Airway epithelial cell (primary cell): ENCODE measurements around a stretch of chr2.

- RAMPAGE, long total RNA = no peak
Measured at GRCh38 chr2:236748142-236748953, 178.7 kb downstream of the ACKR3 start.

DNA sequence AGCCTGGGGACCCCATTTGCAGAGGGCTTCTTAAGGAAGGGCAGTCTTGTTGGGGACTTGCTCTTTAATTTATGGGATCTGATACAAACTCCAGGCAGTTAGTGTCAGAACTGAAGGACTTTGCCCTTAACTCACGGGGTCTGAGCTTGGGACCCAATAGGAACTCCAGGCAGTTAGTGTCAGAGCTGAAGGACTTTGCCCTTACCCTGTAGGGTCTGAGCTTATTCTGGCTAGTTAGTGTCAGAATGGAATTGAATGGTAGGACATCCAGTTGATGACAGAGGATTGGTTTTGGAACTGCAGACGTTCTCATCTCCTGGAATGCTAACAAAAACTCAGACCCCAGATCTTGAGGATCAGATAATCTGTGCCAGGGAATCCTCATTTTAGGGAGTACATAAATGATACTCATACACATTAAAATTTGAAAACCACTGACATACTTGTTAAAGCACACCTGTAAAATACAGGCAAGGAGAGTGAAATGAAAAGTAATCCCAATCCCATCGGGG is 256.8 kb upstream of the COPS8 start:
- RAMPAGE, long total RNA = no peak

GRCh38 chr2:236967904-236968567 is 117.7 kb upstream of the COPS8 start:
- RAMPAGE, long total RNA = no peak

DNA sequence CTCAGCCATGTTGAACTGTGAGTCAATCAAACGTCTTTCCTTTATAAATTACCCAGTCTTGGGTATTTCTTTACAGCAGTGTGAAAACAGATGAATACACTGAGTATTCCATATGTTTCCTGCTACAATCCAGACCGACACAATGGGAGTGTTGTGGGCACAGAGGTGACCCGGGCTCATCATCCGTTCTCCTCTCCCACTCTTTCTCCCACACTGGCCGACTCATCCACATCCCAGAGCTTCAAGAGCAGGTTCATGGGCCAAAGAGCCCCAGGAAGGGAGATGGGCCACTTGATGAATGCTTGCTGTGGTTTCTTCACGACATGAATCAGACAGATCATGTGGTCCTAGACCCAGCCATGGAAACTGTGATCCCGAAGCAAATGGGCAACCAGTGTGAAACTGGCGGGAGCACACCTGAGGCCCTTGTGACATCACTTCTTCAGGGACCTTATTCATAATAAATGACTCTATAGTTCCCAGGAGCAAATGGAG is 4.1 kb upstream of the COPS8 start:
- RAMPAGE, long total RNA = no peak

- RAMPAGE, long total RNA = no peak
Measured at GRCh38 chr2:237100746-237101489, 15.2 kb downstream of the COPS8 start.

GRCh38 chr2:237222059-237222599 is 136.4 kb downstream of the COPS8 start:
- RAMPAGE, long total RNA = no peak

- RAMPAGE, long total RNA = no peak
Measured at GRCh38 chr2:237280070-237280671, 133.8 kb downstream of the COL6A3 start.

- RAMPAGE, long total RNA = no peak
Measured at GRCh38 chr2:237324217-237324891, 89.6 kb downstream of the COL6A3 start.

DNA sequence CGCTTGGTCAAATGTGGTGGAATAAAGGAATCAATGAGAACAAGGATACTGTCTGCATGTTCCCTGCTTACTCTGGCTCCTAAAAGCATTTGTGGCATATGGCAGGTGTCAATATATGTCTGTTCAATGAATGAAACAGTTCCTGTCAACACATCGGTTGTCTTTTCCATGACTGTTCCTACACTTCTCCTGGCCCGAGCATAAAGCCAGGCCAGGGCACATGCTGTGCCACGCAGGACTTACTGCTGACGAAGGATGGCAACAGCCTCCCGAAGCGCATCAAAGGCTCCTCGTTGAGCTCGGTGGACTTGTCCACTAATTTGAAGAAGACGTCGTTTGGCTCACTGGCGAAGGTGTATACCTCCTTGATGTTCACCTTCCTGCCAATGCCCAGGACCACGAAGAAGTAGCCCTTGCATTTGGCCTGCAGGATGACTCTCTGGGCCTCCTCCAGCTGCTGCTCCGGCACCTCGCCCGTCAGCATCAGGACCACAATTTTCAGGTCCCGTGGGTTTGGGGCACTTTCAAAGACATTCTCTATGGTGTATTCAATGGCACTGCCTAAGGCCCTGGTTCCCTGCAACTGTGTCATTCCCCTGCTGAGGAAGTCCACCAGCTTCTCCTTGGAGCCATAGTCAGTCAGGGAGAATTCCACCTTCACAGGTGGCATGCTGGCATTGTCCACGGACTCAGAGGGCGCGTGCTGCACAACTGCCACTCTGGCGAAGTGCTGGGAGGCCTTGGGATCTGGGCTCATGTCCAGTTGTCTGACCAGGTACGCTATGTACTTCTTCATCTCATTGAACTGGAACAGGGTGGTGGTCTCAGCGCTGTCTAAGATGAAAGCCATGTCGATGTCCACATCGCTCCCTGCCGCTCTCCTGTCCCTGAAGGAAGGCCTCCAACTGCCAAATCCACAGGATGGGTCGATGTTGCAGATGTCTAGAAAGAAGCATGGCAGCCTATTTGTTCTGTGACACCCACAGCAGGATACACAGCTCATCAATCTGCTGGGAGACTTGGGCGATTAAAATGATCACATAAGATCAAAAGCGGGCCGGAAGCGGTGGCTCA is 73.4 kb downstream of the COL6A3 start:
- RAMPAGE, long total RNA = no peak

DNA sequence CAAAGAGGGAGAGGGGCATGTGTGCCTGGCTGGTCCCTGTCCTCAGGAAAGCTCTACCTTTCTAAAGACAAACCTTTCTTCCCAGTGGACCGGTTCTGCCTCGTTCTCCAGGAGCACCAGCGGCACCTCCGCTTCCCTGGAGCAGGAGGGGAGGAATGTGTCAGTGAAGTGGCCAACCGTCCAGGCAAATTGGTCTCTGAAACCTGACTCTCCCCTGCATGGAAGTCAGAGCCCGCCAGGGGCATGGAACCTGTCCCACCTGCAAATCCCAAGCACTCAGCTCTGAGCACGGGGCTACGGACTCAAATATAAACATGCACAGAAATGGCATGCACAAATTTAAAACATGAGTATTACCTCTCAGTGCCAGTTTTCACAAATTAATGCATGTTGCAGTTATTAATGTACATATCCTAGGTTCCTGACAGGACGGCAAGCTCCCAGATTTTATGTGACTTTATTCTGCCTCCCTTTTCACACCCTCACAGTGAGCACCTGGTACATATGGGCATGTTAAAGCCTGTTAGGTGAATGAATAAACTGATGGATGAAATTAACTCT is 62.8 kb downstream of the COL6A3 start:
- RAMPAGE, long total RNA = no peak

GRCh38 chr2:237359907-237360359 is 54.0 kb downstream of the COL6A3 start:
- RAMPAGE, long total RNA = no peak

DNA sequence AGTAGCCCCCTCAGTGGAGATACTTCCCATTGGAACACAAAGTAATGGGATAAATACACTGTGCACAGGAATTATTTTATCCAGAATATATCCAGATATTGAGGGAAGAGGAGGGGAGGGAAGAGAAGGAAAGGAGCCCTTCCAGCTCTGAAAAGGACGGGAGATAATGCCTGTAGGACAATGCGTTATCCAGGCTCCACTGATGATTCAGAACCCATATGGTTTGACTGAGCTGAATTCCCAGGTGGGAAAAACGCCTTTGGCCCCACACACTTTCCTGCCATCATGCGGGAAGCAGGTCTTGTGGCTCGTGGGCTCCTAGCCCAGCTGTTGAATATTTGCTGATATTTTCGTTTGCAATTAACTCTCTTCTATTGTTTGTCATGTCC is 9.0 kb downstream of the COL6A3 start:
- RAMPAGE, long total RNA = no peak

DNA sequence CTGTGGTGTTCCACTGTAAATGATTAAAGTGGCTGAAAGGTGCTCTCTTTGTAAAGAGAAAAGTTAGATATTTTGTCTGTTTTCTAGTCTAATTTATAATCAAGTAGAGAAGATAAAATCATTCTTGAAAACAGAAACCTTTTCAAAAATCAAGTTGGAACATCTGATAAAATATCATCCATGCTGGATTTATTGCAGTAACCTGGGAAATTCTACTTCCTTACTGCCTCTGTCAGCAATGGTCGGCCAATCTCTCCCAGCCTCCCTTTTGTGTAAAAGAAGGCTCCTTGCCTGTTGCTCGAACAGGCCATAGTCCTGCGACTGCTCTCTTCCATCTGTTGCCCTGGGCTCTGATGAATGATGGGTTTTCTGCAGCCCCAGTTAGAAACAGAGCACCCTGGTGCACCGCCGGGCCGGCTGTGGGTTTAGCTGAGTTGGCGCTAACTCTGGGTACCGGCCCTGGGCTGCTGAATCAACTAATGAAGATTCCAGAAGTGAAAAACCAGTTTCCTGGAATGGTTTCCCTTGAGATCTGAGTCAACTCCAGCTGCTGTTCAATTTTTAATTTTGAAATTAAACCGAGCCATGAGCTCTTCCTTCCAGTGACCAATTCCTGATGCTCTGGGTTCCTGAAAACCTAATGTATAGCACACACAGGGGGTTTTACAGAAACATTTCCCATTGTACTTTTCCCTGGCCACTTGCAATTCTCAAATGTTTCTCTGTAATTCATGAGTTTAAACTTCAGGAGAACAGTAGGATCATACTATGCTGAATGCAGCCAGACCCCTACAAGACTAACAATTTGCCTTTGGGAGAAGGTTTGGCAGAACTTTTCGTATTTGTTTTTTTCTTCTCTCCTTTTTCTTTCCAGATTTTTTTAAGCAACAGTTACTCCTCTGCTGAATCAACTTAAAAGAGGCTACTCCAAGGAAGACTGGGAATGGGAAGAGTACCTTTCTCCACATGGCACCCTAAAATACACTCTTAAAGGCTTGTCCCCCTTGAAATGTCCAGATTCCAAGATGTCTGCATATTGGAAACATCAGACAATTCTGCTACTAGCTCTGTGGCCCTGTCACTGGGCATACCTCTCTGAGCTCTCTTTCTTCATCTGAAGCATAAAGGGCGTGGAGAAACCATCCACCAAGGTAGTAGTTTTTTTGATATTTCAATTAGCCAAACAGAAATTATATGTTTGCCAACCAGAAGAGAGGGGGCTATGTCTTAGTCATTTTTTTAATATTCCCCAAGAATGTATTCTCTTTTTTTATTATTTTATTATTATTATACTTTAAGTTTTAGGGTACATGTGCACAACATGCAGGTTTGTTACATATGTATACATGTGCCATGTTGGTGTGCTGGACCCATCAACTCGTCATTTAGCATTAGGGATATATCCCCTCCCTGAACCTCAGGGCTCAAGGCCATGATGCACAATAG is 5.4 kb downstream of the COL6A3 start:
- RAMPAGE, long total RNA = no peak

DNA sequence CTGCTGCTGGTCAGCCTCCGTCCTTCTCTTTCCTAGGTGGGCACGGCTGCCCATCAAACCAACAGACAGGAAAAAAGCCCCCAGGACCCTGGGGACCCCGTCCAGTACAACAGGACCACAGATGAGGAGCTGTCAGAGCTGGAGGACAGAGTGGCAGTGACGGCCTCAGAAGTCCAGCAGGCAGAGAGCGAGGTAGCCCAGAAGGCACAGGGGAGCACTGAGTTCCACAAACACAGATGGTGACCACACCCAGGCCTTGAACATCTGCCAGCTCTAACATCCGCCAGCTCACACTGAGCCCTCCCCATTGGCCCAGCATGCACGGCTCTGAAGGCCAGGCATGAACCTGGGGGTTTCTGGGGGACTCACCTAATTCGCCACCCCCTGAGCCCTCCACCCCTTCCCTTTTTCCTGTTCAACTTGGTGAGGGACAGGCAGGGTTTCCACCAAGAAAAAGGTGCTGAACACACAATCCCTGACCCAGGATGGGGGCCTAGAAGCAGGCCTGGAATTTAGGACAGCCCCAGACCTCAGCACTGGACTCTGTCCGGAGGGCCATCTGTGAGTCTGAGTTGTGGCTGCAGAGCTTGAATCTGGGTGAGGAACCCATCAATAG is 25.5 kb upstream of the PRLH start:
- RAMPAGE, long total RNA = no peak

DNA sequence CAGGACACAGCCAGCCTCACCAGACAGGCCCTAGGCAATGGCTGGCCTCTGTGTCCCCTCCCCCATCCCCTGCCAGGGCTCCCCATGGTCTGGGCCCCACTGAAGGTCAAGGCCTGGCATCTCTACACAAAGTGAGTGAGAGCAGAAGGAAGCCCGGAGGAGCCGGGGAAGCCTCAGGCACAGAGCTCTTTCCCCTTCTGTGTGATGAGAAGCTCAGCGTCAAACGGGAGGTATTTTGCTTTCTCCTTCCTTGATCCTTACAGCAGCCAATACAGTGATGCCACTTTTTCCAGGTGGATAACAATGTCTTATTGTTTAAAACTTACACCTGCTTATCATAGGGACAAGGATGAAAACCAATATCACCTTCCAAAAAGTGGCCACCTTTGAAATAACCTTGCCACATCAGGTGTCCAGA is 6.5 kb downstream of the PRLH start:
- RAMPAGE, long total RNA = no peak

GRCh38 chr2:237603525-237604271 is 13.2 kb upstream of the RAB17 start:
- RAMPAGE, long total RNA = no peak

DNA sequence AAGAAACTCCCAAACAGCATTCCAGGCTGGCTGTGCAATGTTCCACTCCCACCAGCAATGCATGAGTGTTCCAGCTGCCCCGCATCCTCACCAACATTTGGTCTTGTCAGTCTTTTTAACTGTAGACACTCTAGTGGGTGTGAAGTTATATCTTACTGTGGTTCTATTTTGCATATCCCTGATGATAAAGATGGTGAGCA is 8.9 kb upstream of the LRRFIP1 start:
- RAMPAGE, long total RNA = no peak

DNA sequence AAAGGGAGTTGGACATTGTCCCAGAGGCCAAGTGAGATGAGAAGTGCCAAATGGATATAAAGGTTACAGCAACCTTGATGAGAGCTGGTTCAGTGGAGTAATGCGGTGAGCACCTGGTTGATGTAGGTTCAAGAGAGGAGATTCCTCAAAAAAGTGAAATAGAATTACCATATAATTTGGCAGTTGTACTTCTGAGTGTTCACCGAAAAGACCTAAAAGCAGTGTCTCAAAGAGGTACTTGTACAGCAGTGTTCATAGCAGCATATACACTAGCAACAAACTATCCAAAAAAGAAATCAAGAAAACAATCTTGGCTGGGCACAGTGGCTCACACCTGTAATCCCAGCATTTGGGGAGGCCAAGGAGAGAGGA is 25.0 kb downstream of the LRRFIP1 start:
- RAMPAGE, long total RNA = no peak

DNA sequence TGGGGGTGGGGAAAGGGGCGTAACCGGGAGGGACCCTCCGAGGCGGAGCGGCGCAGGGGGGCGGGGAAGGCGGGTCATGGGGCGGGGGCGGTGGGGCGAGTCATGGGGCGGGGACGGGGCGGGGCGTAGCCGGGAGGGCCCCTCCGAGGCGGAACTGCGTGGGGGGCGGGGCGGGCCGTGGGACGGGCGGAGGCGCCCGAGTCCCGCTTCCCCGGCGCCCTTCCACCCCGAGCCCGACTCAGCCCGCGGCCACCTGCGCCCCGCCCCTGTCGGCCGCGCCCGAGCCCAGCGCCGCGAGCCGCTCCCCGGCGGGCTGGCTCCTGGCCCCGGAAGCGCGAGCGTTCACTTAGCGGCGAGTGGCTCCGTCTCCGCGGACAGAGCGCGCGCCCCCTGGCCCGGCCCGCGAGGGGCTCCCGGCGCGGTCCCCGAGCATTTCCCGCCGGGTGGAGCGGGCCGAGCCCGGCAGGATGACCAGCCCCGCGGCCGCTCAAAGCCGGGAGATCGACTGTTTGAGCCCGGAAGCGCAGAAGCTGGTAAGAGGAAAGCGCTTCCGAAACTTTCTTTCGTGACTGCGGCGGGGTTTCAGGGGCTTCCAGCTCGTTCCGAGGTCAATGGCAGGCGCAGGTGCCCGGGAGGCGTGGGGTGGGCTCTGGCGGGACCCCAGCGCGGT is 64.7 kb downstream of the LRRFIP1 start:
- RAMPAGE, long total RNA = no peak

DNA sequence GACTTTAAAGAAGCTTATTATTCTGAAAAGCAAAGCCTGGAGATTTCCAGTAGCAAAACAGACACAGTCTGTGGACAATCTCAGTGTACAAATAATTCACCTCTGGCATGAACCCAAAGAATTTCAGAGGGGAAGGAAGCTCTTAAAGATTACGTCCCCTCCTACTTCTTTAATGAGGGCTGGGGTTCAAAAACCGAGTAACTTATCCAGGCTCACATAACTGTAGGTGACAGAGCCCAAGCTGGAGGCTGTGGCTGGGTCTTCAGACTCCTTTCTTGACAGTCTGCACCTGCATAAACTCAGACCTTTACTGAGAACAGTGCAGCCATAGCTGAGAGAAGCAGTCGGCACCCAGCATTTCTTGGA is 70.7 kb downstream of the LRRFIP1 start:
- RAMPAGE, long total RNA = no peak